Iris pigment epithelial cell (primary cell): ENCODE measurements around the gene ELAC1.

GRCh38 chr18:48933554-48934633 lies 16.9 kb downstream of the SMAD7 start:
- RRBS: no CpG with 5 or more reads among the region's 26 CpGs

DNA sequence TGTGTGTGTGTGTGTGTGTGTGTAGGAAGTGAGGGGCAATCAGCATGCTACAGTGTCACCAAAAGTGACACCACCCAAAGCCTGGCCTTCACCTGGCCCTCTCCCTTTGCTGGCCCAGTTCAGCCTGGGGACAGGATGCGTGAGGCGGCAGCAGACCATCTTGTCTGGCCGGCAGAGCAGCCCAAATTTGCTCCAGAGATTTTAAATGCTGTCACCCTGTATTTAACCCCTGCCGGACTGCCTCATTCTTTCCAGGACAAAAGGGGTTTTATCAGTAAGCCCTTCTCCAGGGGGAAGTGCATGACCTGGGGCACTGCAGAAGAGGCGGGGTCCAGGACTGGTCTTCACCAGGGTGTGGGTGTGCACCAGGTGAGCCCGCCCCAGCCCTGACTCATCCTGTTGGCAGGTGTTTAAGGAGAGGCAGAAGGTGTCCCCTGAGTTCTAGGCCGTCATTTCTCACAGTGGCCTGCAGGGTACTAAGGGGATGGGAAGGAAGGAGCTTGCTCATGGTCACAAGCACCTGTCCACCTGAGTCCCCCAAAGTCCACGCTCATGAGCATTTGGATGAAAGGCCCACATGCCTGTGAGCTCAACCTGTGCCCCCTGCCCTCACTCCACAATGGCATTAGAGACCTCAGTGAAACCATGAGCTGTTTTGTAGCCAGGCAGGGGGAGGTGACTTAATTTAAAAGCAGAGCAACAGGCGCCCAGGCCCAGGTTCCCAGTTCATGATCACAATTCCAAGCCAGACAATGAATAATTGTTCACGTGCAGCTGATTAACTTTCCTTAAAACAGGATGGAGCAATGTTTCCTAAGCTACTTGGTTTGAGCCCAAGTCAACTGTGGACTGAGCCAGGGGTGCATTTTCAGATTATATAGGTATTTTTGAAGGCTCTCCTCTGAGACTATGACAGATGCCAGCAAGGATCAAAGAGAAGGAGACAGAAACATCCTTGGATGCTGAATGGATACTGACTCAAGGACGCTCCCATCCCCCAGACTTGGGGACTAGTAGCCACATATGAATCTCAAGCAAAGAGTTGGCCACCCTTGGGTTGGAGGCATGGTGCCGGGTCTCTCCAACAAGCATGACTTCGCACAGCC lies 13.1 kb downstream of the SMAD7 start:
- RRBS: no CpG with 5 or more reads among the region's 13 CpGs

- RRBS: 7% methylated on average over 3 of the region's 15 CpGs
Measured at GRCh38 chr18:48955093-48956293, 4.7 kb upstream of the SMAD7 start.

GRCh38 chr18:49492659-49492814 lies 272 bp upstream of the RPL17 start:
- RRBS: no CpG with 5 or more reads among the region's 2 CpGs

- RRBS: no CpG with 5 or more reads among the region's 7 CpGs
Measured at GRCh38 chr18:49565499-49566016, 3.7 kb downstream of the LIPG start.

- RRBS: no CpG with 5 or more reads among the region's 6 CpGs
Measured at GRCh38 chr18:49613415-49613916, 51.6 kb downstream of the LIPG start.

DNA sequence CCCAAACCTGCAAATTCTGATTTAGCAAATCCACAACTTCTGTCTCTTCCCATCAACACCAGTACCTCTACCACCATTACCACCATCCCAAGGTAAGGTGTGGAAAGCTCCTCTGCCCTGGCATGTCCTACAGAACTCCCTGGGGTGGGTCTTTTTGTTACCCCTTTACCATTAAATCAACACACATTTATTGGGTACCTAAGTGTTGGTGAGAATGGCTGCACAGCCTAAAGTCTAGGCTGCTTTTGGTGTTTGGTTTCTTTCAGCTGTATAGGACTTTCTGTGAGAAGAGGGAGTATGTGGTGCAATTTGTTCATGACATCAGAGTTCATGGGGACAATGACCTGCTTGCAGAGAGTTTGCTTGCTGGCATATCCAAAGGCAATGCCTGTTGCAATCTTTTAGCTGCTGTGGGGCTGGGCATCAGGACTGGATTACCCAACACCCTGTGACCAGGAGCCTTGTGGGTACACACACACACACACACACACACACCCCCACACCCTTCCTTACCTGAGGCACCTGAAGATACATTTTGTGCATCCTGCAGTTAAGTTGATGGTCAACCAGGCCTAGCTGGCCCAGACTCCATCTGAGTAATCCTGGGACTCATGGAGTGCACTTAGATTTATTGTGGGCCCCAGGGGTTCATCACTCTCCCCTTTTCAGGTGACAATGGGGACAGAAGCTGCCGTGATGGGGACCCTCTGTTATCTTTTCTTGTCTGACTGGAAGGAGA lies 68.4 kb downstream of the LIPG start:
- RRBS: no CpG with 5 or more reads among the region's 1 CpG

DNA sequence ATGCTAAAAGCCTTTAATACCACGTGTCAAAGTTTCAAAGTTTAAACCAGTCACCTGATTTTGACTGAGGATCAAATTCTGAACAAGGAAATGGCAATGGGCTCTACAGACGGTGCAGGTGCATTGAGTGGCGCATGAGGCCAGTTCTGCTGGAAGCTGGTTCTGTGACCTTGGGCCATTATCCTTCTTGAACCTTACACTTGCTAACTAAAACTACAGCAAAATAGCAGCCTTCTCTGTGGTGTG lies 85.1 kb downstream of the LIPG start:
- RRBS: no CpG with 5 or more reads among the region's 3 CpGs

DNA sequence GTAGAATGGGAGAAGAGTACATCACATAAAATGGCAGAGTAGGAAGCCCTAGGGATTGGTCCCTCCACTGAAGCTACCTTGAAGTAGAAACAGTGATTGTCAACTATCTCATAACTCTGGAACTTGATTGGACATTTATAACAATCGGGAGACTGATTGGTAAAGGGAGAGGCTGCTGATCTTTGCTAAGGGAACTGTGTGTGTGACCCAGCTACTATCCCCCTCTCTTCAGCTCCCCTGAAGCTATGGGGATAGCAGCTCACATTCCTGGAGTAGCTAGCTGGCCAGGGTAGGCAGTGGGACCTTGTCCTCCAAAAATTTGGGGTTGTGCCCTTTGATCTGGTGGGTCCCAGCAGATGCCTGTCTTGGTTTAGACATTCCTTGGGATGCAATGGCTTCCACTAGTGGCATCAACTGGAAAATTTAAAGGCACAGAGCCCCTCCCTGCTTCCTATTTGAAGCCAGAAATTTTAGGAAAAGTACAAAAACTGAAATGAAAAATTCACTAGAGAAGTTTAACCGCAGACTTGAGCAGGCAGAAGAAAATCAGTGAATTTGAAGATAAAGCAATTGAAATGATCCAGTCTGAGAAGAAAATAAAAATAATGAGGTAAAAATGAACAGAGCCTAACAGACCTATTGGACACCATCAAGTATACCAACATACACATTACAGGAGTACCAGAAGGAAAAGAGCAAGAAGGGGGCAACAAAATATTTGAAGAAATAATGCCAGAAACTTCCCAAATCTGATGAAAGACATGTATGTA lies 13.9 kb upstream of the ACAA2 start:
- RRBS: no CpG with 5 or more reads among the region's 2 CpGs

- RRBS: no CpG with 5 or more reads among the region's 15 CpGs
Measured at GRCh38 chr18:49858040-49859001, 45.0 kb upstream of the ACAA2 start.

- RRBS: no CpG with 5 or more reads among the region's 9 CpGs
Measured at GRCh38 chr18:49878787-49879289, 65.5 kb upstream of the ACAA2 start.

GRCh38 chr18:49958348-49959669 lies 145.5 kb upstream of the ACAA2 start:
- RRBS: no CpG with 5 or more reads among the region's 17 CpGs

DNA sequence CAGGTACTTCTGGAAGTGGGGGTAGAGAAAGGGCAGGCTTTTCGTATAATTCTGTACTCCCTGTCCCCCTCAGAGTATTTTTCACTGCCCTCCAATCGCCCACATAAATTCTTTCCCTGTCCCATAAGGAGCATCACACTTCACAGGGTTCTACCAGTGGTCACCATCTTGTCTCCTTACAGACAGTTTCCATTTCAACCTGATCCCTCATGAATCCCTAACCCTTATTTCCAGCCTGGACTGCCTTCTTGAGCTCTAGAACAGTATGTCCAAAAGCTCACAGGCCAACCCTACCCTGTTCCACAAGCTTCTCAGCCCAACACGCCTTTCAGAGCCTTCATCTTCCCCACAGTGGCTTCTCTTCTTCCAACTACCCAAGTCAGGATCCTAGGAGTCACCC lies 48.1 kb downstream of the MYO5B start:
- RRBS: no CpG with 5 or more reads among the region's 3 CpGs

GRCh38 chr18:50267948-50268966 lies 2.0 kb upstream of the CFAP53 start:
- RRBS: 12% methylated on average over 23 of the region's 58 CpGs

- RRBS: no CpG with 5 or more reads among the region's 10 CpGs
Measured at GRCh38 chr18:50559083-50559316, 887 bp upstream of the MAPK4 start.

- RRBS: no CpG with 5 or more reads among the region's 11 CpGs
Measured at GRCh38 chr18:50653629-50654111, 93.8 kb downstream of the MAPK4 start.

GRCh38 chr18:50842751-50843348 lies 23.0 kb upstream of the MRO start:
- RRBS: no CpG with 5 or more reads among the region's 1 CpG

DNA sequence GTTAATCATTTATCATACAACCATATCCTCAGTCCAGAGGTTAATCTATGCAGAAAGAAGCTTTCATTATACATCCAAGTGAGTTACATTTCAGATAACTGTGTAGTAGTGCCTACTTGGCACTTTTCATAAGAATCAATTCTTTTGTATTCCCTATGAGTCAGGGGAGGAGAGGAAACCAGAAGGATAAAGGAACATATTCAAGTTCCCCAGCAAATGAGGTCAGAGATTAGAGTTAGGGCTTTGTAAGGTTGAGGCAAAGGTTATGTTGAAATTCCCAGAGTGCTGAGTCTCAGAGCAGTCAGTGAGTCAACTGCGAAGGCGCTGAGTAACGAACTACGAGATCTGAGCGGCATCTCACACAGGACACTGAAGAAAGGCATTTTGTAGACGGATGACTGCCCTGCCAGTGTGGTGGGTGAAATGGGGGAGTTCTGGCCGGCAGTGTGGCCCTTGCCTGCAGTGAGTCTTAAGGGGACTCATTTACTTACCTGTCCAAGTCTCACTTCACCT lies 25.0 kb upstream of the ME2 start:
- RRBS: no CpG with 5 or more reads among the region's 7 CpGs

DNA sequence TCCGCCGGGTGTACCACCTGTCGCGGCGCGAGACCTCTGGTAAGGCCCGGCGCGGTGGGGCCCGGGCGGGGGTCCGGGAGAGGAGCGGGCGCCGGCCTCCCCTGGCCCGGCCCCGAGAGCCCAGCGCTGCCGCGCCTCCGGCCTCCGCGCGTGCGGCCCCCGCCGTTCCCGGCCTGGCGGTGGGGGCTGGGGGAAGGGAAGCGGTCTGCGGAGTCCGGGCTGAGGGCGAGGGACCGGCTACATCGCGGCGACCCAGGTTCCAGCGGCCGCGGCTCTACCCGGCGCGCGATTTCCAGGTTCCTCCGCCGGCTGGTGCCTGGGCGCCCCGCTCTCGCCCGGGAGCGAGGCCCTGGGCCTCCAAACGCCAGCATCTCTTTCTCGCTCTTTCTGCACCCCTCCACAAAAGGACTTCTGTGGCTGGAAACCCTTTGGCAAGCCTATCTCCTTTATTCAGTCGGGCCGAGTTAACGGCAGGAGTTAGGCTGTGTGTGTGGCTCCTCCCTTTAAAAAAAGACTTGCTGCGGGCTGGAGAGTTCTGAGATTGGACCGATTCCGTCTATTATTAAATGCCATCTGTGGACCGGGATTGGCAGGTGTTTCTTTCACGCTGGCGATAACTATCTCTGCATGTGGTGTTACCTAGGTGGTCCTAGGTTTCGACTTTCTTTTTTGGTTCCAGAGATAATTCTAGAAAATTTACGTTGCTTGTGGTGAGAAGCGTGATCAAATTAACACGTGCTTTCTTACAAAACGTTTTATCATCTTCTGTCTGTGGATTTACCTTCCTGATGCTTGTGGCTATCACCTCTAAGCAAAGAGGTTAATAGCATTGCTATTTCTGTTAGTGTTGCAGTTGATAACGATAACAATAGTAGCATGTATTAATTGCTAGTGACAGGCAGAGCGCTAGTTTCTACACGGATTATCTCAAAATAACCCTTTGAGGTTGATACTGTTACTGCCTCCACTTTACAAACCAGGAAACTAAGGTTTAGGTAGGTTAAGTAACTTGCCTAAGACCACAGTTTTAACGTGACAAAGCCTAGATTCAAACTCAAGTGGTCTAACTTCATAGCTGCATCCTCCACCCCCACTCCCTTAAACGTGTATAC lies 708 bp downstream of the ME2 start:
- RRBS: 4% methylated on average over 20 of the region's 72 CpGs

DNA sequence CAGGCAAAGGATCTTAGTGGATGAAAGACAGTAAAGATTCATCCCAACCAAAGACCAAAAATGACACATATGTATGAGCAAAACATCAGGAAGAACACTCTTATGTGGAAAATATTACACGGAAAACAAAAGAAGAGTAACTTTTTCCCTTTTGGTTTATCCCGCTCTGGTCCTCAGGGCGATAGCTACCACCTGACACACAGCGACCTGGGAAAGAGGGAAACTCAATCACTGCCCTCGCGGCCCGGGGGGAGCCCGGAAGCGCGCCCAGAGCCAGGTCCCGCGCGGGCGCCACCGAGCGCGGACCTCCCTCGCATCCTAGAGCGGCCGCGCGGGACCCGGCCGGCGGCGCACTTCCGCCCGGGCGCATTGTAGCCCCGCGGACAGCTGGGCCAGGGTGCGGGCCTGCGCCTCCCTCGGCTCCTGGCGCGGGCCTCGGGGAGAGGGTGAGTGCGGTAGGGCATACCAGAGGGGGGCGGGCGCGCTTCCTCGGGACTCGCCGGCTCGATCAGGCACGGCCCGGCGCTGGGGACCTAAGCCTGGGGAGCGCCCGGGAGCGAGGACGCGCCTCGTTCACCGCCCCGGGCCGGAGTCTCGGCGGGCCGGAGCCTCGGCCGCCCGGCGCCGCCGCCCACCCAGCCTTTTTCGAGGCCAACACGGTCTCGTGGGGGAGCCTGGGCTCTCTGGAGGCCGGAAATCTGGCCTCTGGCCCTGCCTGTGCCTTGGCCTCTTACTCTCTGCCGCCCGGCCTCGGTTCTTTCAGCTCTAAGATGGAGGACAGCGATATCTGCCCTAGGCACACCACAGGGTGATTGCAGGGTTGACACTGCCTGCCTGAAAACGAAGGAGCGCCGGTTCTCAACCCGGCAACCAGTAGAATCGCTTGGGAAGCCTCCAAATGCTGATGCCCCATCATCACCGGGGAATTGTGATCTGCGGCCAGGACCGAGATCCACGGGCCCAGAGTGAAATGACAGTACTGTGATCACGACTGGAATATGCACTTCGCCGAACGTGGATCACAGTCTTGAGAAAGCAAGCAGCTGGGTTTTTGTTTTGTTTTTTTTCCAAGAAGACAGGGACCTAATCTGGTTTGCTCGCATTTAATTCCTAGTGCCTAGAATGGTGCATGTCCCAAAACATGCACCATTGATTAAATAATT lies at the start of gene ELAC1:
Gene ELAC1 (plus strand): TSS at position 372 of the 1,163 bp plus-strand sequence.
- RRBS: 2% methylated on average over 26 of the region's 88 CpGs